MCF 10A (cell line): ENCODE measurements around a stretch of chr1.

DNA sequence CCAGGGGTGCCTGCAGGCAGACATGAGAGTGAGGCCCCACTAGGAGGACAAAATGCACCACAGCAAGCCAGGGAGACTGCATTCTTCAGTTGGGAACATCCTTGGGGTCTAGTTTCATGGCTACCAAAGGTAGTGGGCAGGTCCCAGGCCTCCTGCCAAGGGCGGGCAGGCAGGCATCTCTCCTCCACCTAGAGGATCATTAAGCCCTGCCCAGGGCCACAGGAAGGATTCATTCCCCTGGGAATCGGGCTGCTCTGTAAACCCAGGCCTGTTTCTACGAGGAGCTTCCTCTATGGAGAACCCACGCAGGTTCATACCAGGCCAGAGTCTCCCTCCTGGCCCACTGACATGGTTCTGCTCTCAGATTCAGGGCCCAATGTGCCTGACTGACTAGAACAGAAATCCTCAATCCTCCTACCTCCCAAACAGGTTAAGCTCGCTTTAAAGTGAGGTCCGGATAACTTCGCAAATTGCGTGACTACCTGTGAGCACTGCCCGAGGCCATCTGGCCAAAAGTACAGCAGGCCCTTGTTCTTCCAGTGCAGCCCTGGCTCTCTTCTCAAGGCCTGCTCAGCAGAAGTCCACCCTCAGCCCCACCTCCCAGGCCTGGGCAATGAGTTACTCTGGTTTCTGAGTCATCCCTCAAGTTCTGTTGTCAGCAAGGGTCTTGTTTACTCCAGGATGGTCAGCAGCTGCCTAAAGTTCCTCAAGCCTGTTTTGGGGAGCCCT lies 102.0 kb downstream of the BCAR3 start:
- PRO-cap = no peak
- RRBS = no CpG with 5 or more reads among the region's 9 CpGs

DNA sequence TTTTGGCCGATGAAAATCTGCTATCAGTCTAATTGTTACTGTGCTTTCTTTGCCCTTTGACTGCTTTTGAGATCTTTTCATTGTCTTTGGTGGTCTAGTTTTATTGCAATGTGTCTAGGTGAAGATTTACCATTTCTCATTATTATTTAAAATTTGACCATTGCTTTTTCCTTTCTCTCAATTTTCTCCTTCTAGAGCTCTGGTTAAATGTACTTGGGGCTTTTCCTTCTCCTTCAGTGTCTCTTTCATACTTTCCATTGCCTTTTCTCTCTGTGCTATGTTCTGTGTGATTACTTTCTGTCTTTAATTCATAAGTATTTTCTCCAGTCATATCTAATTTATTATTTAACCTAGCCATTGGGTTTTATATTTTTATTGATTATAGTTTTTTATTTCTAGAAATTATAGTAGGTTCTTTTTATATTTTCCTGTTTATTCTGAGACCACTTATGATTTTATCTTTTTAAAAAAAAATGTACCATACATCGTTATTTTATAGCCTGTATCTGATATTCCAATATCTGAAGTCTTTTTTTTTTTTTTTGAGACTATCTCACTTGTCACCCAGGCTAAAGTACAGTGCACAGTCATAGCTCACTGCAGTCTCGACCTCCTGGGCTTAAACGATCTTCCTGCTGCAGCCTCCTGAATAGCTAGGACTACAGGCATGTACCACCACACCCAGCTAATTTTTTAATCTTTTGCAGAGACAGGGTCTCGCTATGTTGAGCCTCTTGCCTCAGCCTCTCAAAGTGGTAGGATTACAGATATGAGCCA lies 25.4 kb downstream of the BCAR3 start:
- PRO-cap = no peak
- RRBS = no CpG with 5 or more reads among the region's 5 CpGs

DNA sequence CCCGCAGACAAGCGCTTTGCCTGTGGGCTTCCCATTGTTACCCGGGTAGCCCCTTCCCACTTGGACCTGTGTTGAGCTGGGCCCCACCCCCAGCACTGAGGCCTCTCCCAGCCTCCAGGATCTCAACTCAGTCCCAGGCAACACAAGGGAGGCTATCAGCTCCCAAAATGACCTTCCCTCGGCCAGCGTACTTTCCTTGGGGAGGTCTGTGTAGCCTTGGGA lies 1.3 kb downstream of the BCAR3 start:
- PRO-cap = no peak
- RRBS = no CpG with 5 or more reads among the region's 5 CpGs

GRCh38 chr1:93847722-93848590 lies 31.1 kb downstream of the DNTTIP2 start:
- PRO-cap = bidirectional peak, plus-strand start at chr1:93848084, minus-strand start at chr1:93848118
- RRBS = no CpG with 5 or more reads among the region's 43 CpGs

- PRO-cap = no peak
- RRBS = no CpG with 5 or more reads among the region's 8 CpGs
Measured at GRCh38 chr1:94025929-94026426, 95.0 kb downstream of the ABCA4 start.

- PRO-cap = no peak
- RRBS = no CpG with 5 or more reads among the region's 17 CpGs
Measured at GRCh38 chr1:94115909-94116834, 4.8 kb downstream of the ABCA4 start.

DNA sequence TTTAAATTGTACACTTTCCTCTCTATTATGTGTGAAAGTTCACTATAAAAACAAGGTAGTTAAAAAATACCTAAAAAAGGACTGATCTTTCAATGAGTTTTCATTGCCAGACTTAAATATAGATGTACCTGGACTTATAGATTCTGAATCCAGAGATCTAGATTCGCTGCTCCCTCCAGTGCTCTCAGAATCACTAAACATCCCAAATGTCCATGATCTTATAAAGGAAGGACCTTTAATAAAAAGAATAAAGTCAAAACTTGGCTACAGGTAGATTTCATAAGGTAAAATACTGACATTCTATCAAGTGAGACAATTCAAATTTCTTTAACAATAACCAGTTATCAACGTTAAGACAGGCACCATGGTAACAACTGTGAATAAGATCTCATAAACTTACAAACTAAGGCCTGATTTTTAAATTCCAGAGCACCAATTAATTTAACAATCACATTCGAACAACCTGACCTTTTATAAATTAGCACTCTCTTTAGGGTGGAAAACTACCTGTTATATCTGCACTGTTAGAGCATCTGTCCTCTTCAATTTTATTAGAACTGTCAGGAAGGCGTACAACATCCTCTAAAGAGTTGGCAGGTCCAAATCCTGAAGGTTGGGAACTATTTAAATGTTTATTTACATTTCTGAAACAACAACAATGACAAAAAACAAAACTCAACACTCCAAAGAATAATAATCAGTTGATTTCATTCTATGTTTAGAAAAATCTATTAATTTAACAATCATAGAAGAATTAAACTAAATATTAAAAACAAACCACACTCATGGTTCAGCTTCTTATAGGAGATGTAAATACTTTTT lies 48.5 kb downstream of the ARHGAP29 start:
- PRO-cap = no peak
- RRBS = no CpG with 5 or more reads among the region's 4 CpGs

DNA sequence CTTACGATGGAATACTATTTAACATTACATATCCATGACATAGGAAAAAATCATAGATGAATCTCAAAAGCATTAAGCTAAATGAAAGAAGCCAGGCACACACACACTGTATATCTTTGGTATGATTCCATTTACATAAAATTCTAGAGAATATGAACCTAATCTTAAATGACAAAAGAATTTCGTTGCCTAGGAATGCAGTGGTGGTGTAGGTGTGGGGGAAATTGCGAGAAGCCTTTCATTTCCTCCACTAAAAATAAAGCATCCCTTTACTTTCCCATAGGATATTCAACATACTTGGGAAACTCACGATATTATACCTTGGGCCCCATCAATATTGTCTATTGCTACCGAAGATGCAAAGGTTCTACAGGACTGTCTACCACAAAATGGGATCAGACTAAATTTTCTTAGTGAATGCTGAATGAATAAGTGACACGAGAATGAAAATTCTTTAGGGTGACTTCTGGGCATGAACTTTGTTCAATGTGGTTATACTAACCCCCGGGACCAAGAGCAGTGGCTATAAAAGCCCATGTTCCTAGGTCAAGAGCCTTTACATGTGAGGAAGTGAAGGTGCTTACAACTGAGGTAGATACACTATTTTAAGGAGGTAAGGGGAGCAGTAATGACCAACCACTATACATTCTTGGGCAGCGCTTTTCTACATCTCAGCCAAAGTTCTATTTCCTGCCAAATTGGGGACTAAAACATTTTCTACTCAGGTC lies 8.1 kb upstream of the ARHGAP29 start:
- PRO-cap = no peak
- RRBS = no CpG with 5 or more reads among the region's 8 CpGs

DNA sequence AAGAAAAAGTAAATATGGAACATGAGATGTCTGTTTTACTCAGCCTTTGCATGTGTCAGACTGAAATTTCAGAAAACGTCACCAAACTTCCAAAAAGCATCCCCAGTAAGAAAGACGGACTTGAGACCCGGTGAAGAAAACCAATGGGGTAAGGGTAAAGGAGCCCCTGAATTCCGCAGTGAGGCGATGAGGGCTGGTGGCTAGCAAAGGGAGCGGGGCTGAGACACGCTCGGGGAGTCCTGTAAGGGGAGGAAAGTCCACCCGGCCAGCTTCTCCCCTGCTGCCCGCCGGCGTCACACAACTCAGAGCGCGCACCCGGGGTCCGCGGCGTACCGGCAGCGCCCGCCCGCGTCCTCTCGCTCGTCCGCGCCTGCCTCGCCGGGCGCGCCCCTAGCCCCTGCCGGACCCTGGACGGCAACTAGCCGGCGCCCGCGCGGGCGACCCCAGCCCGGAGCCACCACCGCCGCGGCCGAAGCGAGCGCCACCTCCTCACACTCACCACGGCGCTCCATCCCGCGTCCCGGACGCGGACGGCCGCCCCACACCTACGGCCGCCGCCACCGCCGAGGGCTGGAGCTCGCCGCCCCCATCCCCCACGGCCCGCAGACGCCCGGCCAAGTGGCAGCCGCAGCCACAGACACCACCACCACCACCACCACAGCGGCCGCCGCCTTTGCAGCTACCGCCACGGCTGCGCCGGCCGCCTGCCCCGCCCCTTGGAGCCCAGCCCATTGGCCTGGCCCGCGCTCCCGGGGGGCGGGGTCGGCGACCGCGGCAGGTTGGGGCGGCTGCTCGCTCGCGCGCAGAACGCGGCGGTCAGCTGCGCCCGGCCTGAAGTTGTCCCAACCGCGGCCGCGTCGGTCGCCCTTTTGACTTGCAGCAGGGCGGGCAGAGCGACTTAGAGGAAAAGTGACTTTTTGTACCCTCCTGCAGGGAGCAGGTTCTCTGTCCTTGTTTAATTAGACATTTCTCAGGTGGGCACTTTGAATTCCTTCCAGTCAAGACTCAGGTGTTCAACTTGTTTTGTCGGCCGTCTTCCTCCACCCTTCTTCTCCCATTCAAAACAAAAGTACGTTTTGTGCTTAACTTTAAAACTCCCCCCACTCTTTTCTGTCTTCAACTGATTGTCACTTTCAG lies 10.1 kb upstream of the ARHGAP29 start:
- PRO-cap = bidirectional peak, plus-strand start at position 805 of the sequence, minus-strand start at position 620 of the sequence
- RRBS = under 1% methylated on average over 38 of the region's 105 CpGs

DNA sequence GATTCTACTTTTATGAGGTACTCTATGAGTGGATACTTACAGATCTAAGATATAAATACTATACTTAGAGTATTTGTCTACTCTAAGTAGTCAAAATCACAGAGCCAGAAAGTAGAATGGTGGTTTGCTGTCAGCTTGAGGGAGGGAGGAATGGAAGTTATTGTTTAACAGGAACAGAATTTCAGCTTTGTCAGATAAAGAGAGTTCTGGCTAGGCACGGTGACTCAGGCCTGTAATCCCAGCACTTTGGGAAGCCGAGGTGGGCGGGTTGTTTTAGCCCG lies 79.7 kb upstream of the ARHGAP29 start:
- PRO-cap = no peak
- RRBS = no CpG with 5 or more reads among the region's 4 CpGs

DNA sequence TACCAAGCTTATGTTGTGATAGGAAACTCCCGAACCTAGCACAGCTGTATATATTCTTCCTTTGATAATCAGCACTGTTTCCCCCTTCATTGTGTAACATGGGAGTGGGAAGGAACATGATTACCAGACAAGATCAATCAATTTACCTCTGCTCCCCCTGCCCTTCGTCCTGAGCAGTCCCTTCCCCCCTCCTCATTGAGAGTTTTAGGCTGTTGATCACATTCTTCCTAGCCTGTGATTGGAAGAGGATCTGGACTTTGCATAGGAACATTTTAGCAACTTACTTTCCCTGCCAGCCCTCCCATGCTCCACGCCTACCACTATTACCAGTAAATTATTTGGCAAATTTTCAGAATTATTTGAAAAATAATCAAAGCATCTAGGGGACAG lies 62.7 kb upstream of the ABCD3 start:
- PRO-cap = no peak
- RRBS = no CpG with 5 or more reads among the region's 3 CpGs

DNA sequence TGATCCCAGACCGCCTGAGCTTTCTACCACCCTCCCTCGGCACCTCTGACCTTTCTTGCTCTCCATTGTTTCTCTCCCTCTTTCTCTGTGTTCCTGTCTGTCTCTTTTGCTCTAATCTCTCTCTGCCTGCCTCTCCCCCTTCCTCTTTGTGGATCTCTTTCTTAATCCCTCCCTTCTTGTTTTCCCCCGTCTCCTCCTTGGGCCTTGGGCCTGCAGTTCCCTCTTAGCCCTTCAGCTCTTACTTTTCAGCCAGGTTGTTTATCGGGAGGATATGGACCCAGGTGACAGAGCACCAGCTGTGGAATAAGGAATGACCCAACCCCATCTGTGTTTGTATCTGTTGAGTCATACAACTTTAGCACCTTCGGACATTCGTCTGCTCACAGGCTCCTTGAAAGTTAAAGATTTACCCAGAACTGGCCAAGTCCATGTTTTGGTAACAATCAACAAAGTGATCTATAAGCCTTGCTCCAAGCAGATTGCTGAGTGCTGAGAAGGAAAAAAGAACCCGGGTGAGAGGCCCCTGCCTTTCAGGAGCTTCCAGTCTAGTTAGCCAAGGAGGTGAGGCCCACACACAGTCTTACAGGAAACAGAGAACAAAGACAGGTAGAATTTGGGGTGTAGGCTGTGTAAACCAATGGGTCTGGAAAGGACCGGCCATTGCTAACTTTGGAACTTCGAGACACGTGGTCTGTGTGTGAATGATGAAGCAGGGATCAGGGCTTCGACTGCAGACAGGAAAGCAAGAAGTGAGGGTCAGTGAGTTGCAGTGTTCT lies 66.7 kb upstream of the F3 start:
- PRO-cap = no peak
- RRBS = no CpG with 5 or more reads among the region's 11 CpGs

- PRO-cap = no peak
- RRBS = no CpG with 5 or more reads among the region's 4 CpGs
Measured at GRCh38 chr1:94614856-94615356, 73.3 kb upstream of the F3 start.

DNA sequence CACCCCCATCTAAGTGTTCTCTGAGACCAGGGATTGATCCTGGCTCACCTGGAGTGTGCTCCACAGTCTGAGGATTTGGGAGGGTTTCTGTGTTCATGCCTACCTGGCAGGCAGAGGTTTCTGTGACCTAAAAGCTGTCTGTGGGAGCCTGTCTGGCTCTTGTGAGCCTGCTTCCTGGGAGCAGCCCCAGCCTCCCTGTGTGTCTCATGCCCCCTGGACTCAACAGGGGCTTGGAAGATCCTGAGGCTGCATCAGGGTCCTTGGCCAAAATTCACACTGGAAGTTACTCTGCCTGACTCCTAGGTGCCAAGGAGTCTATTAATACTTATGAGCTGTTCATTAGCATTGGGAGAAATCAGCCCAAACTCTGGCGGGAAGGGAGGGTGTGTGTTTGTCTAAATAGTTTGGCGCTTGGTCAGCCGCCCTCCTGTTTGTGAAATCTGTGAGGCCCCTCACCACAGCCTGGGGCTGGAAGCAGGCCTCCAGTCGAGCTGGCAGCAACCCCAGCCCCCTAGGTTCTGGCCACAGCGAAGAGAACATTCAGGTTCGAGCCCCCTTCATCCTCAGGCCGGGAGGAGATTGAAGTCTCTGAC lies 82.0 kb upstream of the F3 start:
- PRO-cap = bidirectional peak, plus-strand start at position 458 of the sequence, minus-strand start at position 278 of the sequence
- RRBS = no CpG with 5 or more reads among the region's 7 CpGs

DNA sequence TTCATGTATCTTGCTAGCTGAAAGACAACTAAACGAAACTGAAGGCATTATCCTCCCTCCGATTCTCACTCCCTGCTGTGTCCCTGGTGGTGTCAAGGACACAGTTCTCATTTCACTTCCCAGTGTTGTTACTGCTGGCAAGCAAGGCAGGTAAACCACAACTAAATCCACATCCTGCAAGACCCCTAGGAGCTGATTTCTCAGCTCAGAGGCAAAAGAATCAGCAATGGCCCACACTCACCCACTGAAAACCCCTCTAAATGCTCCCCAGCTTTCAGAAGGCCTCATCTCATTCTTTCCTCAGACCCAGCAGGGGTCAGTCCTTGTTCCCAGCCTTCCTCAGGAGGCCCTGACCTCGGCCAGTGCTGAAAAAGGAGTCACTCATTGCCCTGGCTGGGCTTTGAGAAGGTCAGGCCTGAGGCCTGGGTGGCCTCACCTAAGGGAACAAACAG lies 117.9 kb upstream of the SLC44A3 start:
- PRO-cap = no peak
- RRBS = no CpG with 5 or more reads among the region's 3 CpGs

DNA sequence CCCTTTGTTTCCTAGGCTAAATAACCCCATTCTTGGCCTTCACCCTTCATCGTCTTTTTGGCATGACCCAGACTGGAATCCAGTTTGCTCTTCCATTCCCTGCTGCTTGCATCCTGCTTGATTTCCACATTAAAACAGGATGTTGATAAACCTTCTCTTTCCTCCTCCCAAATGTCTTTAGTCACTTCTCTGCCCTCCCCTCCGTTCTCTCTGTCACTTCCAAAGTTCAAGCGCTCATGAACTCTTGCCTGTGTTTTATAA lies 65.7 kb upstream of the SLC44A3 start:
- PRO-cap = no peak
- RRBS = no CpG with 5 or more reads among the region's 3 CpGs

DNA sequence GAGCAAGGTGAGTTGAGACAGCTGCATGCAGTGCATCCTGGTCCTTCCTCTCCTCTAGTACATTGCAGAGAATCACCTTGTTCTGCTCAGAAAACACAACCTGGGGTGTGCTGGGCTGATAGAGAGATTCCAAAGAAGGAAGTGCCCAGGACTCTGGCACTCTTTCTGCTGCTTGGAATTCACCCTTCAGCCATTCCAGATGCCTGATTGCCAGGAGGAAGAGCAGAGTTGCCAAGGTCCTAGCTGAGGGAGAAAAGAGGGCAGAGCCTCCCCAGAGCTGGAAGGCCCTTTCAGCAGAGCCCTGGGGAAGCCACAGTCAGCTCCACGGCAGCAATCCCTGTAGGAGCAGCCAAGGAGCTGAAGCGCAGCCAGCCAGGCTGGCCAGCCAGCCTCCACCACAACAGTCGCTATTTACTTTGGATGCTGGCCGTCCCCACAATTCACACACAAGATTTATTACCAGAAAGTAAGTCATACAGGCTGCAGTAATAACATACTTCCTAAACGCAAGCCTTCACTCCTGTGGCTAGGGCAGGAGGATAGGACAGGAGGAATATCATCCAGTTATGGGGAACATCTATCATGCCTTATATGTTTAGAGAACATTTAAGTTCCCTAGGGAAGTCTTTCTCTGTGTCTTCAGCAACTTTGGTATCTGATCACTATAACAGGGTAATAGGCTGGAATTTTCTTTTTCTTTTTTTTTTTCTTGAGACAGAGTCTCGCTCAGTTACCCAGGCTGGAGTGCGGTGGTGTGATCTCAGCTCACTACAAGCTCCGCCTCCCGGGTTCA lies 36.7 kb upstream of the SLC44A3 start:
- PRO-cap = bidirectional peak, plus-strand start at position 193 of the sequence, minus-strand start at position 64 of the sequence; bidirectional peak, plus-strand start at position 517 of the sequence, minus-strand start at position 413 of the sequence; bidirectional peak, plus-strand start outside the sequence, minus-strand start at position 756 of the sequence
- RRBS = no CpG with 5 or more reads among the region's 9 CpGs

DNA sequence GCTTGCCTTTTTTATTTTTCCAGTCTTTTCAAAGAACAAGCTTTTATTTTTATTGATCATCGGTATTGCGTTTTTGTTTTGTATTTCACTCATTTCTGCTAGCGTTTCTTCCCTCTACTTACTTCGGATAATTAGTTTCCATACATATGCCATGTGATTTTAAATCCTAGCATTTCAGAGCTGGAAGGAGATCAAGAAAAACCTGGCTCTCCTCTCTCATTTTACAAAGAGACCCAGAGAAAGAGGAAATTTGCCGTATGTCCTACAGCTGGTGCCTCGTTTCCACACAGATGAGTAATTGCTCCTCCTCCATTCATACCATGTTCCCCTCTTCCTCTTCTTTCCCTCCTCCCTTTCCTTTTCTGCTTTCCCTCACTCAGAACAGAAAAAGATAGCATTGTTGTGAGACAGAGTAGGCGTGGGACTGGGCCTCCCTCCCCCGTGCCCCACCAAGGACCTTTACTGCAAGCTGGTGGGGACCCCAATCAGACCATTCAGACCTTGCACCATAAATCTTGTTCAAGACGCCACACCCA lies 13.8 kb upstream of the SLC44A3 start:
- PRO-cap = no peak
- RRBS = no CpG with 5 or more reads among the region's 9 CpGs

GRCh38 chr1:94863822-94864461 lies 43.8 kb downstream of the SLC44A3 start:
- PRO-cap = bidirectional peak, plus-strand start at chr1:94864216, minus-strand start at chr1:94864112; bidirectional peak, plus-strand start at chr1:94864264, minus-strand start at chr1:94864262
- RRBS = no CpG with 5 or more reads among the region's 5 CpGs

DNA sequence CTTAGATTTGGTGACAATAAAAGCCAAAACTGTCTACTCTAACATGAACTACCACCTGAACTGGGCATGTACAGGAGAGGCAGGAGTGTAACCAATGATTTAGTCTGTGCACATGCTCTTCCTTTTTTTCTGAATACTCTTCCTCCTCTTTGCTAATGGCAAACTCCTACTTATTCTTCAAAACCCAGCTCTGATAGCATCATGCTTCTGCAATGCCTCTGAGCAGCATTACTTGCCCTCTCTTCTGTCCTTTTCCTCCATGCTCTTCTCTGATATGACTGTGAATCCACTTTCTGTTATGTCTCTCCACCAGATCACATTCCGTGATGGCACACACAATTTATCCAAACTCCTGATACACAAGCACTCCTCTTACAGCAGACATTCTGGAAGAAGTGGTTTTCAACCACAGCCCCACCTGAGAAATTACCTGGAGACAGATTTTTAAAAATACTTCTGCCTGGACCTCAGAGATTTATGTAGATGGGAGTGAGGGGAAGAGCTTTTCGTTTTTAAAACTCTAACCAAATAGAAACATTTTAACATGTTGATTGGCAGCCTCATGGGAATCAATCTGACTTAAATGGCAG lies 31.3 kb downstream of the CNN3 start:
- PRO-cap = no peak
- RRBS = no CpG with 5 or more reads among the region's 2 CpGs